Endothelial cell (in vitro differentiated cells): Measurements from ENCODE around the gene UGT2A2.

GRCh38 chr4:68349183-68349381 lies 808 bp downstream of the YTHDC1 start:
- PRO-cap: no peak

GRCh38 chr4:68406871-68407687 lies 40.2 kb upstream of the TMPRSS11E start:
- PRO-cap: no peak

GRCh38 chr4:68575883-68576265 lies 248 bp downstream of the UGT2B17 start:
- PRO-cap: no peak

DNA sequence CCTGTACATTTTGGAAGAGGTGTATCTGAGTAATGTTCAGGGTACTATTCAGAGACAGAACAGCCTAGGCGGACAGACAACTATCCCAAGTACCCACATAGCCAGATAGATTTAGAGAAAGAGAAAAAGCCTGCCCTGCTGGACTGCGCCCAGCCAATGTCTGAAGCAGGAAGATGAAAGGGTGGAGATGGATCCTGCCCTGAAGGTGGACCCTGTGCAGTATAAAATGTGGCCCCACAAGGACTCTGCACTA lies 8.6 kb downstream of the UGT2B7 start:
- PRO-cap: no peak

GRCh38 chr4:69167278-69167823 lies 47.2 kb downstream of the UGT2B11 start:
- PRO-cap: no peak

GRCh38 chr4:69517986-69518925 lies 22.6 kb upstream of the UGT2B4 start:
- PRO-cap: no peak

DNA sequence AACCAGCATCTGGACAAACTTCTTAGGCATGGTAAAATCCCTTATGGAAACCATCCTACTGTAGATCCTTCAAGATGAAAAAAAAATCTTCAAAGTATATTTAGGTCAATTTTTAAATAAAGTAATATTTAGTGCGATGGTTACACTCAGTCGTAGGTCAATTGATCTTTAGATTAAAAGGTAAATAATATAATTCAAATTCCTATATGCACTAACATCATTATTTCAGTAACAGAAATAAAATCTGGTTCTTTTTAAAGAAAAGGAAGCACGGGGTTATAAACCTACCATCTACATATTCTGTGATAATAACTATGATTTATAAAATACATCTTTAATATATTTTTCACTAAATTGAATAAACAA lies at the start of gene UGT2A2:
UGT2A2 (minus strand) TSS at position 56 of the 366 bp plus-strand sequence.
- PRO-cap: no peak

GRCh38 chr4:69726379-69727054 lies 33.9 kb downstream of the SULT1B1 start:
- PRO-cap: no peak

GRCh38 chr4:70197922-70198203 lies 2.3 kb downstream of the ODAM start:
- PRO-cap: no peak

GRCh38 chr4:70716947-70717586 lies 4.7 kb upstream of the RUFY3 start:
- PRO-cap: no peak

DNA sequence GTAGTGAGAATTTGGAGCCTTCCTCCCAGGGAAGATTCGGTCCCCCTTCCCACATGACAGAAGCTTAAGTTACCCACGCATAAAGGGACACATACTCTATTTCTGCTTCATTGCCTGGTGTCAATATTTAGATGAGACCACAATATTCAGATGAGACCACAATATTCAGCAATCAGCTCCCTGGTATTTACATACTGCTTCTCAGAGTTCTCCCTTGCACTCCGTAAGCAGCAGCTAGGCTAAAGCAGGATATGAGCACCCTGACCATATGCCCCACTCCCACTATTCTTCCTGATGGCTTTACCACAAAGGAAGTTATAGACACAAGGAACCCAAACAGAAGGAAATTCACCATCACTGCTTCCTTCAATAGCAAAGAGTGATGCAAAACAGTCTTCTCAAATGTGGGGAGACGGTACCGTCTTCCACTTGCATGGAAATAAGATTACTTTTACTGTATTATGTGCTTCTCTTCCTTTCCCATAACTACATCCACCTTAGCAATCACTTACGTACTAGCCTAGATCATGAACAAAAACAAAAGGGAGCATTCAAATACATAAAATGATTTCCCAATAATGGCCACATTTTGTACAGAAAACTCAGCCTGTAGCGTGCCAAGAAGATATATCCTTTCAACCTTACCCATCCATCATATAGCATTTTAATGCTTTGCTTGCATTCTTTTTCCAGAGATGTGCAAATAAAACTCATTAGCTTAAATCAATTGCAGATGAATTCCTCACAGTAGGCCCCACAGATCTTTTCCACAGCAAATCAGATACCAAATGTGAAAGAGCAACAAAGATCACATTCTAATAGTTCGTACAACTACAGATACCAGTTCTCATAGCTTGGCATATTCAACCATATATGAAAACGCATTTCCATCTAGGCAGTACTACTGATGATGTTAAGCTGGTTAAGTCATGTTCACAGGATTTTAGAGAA lies 20.9 kb downstream of the GRSF1 start:
- PRO-cap: no peak

DNA sequence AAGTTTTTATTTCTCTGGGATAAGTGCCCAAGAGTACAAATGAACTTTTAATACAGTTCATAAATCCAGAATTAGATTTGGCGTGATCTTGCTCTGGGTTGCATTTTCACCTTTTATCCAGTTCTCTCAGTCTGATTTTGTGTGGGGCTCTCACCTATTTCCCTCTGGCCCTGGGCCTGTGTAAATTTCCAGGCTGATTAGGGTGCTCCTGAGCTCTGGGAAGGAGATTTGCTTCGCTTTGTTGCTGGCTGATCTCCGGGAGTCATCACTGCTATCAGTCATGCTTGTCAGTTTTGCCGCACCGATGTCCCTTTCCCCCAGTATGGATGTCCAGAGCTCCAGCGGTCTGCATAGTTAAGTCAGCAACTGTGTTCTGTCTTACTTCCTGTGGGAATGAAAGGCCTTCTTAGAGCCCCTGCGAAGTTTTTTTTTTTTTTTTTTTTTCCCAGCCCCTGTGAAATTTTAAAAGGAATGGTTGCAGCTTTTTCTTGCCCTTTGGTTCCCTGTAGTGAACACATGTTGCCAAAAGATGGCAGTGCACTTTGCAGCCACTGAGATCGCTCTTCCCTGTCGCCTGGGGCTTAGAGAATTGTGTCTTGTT lies 42.4 kb downstream of the SLC4A4 start:
- PRO-cap: no peak

GRCh38 chr4:71235769-71236266 lies 48.8 kb downstream of the SLC4A4 start:
- PRO-cap: no peak

DNA sequence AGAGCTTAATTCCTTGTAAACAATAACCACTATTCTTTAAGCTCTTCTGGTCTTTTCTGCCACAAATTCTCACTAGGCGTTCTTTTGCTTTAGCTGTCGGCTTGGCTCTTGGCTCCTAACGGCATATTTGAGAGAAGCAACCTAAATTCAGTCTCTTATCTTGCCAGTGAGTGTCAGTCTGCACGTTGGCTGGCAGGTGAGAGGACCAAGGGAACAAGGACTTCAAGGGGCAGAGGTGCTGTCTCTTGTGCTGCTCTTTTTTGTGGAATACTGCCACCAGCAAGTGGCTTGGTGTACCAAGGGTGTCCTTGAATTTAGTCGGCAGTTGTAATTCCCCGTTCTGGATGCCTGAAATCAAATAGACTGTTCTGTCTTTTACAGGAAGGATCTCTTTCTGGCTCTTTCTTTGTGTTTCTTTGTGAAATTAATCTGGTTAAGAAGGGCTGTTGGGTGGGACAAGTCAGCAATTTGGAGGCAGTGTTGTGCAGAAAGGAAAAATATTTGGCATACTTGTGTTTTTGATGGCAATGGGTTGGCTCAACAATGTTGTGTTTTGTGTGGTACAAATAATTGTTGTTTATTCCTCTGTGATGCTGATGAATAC lies 74.0 kb downstream of the SLC4A4 start:
- PRO-cap: no peak

- PRO-cap: no peak
Measured at GRCh38 chr4:71784280-71784573, 348 bp upstream of the GC start.

DNA sequence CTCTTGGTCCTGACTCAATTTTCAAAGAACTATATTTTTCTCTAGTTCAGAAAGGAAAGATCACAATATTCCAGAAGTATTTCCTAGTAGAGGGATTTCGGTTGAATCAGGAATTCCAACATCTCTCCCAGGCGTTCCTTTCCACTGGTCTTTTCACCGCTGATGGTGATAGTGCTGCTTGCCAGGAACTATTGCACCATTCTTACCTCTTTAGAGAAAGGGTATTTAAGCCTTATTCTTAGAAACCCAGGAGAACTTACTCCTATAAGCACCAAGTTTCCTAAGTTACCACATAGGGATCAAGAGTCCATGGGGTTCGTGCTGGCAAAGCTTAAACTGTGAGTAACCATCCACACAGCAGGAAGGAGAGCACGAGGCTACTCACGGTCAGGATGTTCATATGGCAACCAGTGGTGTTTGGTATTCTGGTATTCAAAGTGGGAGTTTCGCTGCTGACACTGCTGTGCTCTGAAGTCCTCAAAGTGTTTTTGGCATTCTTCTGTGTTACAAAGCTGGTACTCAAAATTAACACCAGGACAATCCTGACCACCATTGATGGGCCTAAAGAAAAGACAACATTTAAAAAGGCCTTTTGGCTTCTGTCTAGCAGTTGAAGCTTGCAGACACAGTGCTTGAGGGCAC lies 257.0 kb downstream of the ADAMTS3 start:
- PRO-cap: bidirectional peak, plus-strand start at position 431 of the sequence, minus-strand start at position 344 of the sequence

- PRO-cap: no peak
Measured at GRCh38 chr4:73343283-73343844, 60.7 kb upstream of the ALB start.

- PRO-cap: no peak
Measured at GRCh38 chr4:73615589-73616085, 4.6 kb downstream of the RASSF6 start.

- PRO-cap: no peak
Measured at GRCh38 chr4:74366643-74367223, 1.8 kb downstream of the EREG start.

DNA sequence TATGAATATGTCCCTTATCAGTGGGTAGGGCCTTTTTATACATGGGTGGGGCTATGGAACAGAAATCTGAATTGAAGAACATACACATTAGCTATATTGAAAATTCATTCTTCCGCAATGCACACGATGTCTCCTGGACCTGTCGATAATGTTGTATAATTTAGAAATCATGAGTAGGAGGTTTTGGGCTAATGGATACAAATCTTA lies 30.0 kb downstream of the EREG start:
- PRO-cap: no peak